Psoas muscle (tissue), 2 donors: ENCODE results near the gene CNNM4.

- PRO-cap, 2 experiments, result no peak in any of the 2 experiments
These were observed 111.8 kb downstream of the THNSL2 start for GRCh38 chr2:88281925-88282424.

- PRO-cap, 2 experiments, result no peak in any of the 2 experiments
These were observed 524 bp upstream of the RPIA start for GRCh38 chr2:88690944-88691354.

GRCh38 chr2:88845761-88846049, 154.2 kb downstream of the RPIA start:
- PRO-cap, 2 experiments, result no peak in any of the 2 experiments

GRCh38 chr2:89010374-89010738, 318.9 kb downstream of the RPIA start:
- PRO-cap, 2 experiments, result no peak in any of the 2 experiments

- PRO-cap, 2 experiments, result no peak in any of the 2 experiments
These were observed 349.0 kb downstream of the RPIA start for GRCh38 chr2:89040433-89040941.

DNA sequence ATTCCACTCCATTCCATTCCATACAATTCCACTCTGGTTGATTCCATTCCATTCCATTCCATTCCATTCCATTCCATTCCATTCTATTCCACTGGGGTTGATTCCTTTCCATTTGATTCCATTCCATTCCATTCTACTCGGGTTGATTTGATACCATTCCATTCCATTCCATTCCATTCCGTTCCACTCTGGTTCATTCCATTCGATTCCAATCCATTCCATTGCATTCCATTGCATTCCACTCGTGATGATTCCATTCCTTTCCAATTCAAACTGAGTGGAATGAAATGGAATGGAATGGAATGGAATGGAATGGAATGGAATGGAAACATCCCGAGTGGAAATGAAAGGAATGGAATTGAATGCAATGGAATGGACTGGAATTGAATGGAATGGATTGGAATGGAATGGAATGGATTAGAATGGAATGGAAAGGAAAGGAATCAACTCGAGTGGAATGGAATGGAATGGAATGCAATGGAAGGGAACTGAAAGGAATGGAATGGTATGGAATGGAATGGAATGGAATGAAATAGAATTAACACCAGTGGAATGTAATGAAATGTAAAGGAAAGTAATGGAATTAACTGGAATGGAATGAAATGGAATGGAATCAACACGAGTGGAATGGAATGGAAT, 1143.6 kb downstream of the RPIA start:
- PRO-cap, 2 experiments, result no peak in any of the 2 experiments

- PRO-cap, 2 experiments, result no peak in any of the 2 experiments
These were observed 1146.3 kb downstream of the RPIA start for GRCh38 chr2:89837641-89838241.

DNA sequence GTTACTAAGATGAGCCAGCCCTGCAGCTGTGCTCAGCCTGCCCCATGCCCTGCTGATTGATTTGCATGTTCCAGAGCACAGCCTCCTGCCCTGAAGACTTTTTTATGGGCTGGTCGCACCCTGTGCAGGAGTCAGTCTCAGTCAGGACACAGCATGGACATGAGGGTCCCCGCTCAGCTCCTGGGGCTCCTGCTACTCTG, 1170.8 kb downstream of the RPIA start:
- PRO-cap, 2 experiments, result no peak in any of the 2 experiments

GRCh38 chr2:94203087-94203580, 384.0 kb upstream of the AQP7B start:
- PRO-cap, 2 experiments, result no peak in any of the 2 experiments

DNA sequence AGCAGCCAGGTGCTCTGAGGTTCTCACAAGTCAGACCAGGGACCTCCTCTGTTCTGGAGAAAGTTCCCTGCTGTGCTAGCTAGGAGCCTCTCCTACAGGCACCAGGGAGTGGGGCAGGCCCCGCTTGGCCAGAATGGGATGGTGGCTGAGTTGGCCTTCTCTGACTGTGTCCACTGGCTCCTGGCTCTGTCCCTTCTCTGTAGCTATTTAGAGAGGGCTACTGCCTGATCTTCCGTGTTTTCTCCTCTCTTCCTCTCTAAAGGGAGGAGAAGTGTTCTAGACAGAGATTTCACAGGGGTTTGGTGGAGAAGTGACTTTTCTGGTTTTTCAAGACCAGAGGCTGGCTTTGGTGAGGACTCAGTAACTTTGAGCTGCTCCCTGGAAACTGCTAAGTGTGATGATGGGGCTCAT, 6.1 kb downstream of the MAL start:
- PRO-cap, 2 experiments, result no peak in any of the 2 experiments

DNA sequence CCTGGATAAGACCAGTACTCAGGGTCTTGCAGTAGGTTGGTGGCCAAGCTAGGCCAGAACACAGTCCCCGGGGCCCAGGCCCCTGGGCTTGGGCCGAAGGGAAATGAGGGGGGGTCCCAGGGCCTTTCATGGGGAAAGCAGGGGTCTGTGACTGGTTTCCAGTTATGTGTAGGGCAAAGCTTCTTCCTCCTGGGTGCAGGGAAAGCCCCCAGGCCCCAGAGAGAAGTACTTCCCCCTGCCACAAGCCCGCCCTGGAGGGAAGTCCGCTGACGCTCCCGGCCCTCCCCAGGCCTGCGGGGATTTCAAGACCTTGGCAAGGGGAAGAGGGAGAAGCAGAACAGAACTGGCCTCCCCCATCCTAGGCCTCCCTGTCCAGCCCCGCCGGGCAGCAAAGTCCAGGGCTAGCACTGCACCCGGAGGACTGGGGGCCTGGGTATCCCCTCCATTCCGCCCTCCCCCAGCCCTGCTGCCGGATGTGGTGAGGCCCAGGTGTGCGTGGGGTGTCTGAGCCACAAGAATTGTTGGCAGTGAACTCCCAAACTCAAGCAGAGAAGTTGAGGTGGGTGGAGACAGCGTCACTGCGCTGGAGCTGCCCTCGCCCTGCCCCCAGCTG, 900 bp upstream of the DUSP2 start:
- PRO-cap, 2 experiments, result no peak in any of the 2 experiments

DNA sequence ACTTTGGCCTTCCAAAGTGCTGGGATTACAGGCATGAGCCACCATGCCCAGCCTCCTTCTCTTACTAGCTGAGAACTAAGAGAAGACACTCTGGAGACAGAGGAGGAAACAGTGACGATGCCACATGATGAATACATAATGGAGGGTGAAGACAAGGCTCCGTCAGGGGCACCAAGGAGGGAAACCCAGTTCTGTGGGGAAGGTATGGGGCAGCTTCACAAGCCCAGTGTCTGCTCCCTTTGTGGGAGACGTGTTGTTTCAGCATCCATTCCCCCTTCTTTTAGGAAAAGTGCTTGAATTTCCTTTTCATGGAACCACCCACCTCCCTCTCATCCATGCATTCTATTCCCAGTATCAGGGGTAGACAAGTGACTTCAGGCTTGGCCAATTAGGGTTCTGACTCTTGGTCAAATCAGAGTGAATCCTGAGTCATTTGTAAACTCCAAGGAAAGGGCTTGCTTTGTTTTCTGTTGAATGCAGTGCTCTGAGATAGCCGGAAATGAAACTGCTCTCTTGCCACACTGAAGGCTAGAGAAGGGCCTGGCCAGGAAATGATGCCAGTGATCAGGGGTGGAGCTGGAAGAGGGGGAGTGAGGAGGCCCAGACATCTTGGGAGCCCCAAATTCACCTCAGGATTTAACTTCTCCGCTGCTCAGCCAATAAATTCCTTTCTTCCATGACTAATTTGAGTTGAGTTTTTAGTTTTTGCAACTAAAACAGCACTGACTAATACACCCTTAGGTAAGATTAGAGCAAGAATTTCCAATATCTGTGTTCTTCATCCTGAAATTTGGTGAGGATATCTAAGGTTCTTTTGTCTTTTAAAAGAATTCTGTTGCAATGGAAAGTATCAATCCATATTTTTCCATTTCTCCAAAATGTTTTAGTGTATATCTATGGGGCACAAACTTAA, 23.6 kb downstream of the TMEM127 start:
- PRO-cap, 2 experiments, result peak in 1 of 2 experiments; most common minus-strand start position 501 of the sequence (in 1)

- PRO-cap, 2 experiments, result no peak in any of the 2 experiments
These were observed 895 bp downstream of the ITPRIPL1 start for GRCh38 chr2:96326015-96326409.

- PRO-cap, 2 experiments, result peak in 2 of 2 experiments; most common plus-strand start chr2:96486271 (in 2); most common minus-strand start chr2:96486085 (in 2)
These were observed 19.2 kb downstream of the NEURL3 start for GRCh38 chr2:96485709-96486689.

DNA sequence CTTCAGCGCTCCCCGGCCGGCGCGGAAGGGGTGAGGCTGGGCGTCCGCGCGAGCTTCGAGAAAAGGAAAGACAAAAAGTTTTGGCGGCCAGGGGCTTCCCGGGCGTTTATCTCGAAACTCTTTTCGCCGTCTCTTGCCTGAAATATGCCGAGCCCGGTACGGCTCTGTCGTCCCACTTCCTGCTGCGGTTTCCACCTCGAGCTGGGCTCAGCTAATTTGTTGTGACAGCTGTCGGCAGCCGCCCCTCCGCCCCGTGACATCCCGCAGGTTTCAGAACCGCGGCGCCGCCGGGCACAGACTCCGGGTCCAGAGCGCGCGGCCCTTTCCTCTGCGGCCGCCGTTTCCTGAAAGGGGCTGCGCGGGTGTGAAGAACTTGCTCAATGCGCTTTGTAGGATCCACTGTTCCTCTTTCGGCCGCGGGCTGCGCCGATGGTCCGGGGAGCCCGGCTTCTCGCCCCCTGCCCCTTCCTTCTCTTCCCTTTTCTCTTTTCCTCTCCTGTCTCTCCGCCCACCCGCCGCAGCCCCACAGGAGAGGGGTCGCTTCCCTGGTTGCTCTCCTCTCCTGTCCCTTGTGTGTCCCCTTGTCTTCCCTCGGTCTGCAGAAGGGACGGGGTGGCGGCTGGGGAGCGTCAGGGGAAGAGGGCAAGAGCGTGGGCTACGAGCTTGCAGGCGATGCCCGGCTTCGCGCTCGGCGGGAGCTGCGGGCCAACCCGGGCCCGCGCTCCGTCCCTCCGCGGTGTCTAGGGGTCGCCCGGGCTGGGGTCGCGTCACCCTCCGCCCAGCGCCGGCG, 649 bp downstream of the ARID5A start:
- PRO-cap, 2 experiments, result peak in 2 of 2 experiments; most common plus-strand start position 273 of the sequence (in 2); most common minus-strand start position 146 of the sequence (in 1)

GRCh38 chr2:96706969-96707259, 33.0 kb downstream of the LMAN2L start:
- PRO-cap, 2 experiments, result no peak in any of the 2 experiments

DNA sequence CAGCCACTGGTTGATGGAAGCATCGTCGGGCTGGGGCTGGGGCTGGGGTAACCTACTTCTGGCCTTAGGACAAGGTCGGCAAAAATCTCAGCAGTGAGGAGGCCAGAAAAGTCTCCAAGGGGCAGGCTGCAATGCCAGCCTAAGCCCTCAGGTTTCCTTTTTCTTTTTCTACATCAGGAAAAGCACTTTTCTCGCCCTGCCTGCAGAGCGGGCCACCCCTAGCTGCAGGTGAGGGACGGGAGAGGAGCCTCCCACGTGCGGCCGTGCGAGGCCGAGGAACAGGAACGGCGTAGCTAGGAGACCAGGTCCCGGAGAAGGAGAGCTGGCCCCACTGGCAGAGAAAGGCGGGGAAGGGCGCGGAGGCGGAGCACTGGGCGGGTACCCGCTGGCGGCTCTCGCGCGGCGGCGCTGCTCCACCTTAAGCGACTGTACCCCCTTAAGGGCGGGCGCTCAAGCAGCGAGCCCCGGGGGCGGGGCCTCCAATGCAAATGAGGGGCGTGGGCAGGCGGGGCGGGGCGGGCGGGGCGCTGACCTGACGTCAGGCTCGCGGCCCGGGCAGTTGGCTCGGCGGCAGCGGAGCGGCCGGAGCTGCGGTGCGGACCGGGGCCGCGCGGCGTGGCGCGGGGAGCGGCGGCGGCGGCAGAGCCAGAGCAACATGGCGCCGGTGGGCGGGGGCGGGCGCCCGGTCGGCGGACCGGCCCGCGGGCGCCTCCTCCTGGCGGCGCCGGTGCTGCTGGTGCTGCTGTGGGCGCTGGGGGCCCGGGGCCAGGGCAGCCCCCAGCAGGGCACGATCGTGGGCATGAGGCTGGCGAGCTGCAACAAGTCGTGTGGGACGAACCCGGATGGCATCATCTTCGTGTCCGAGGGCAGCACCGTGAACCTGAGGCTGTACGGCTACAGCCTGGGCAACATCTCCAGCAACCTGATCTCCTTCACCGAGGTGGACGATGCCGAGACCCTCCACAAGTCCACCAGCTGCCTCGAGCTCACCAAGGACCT, at the start of gene CNNM4:
Gene CNNM4, plus strand, starts transcription at position 558 of the 999 bp plus-strand sequence.
- PRO-cap, 2 experiments, result peak in 2 of 2 experiments; most common plus-strand start position 558 of the sequence (in 2); most common minus-strand start position 314 of the sequence (in 1)

- PRO-cap, 2 experiments, result no peak in any of the 2 experiments
These were observed 6.1 kb downstream of the CNNM4 start for GRCh38 chr2:96766778-96767129.

DNA sequence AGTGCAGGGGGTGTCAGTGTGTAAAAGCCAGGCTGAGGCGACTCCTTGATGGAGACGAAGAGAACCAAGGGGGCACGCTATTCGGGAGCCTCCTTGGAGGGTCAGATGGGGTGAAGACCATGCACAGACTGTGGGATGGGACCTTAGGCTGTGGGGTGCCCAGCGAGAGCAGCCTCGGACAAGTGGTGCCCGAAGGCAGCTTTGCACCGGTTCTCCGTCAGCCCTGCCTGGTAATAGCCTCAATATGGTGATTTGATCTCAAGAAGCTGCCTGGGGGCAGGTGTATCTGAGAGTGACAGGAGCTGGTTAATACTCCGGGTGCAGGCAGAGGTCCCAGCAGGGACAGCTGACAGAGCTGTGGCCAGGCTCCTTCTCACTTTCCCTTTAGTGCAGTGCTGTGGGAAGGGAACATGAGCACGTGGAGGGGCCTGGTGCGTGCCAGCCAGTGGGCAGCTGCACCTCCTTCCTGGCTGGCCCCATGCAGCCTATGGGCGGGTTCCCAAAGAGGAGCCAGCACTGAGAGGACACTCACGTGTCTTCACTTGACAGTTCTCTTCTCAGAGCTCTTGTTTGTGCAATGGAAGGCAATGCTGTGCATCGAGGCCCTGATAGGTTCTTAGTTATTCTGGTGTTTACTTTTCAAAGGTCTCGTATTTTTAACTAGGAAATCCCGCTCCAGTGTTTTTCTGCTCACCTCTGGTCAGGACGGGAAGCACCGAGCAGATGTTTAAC, 9.1 kb downstream of the CNNM4 start:
- PRO-cap, 2 experiments, result no peak in any of the 2 experiments

- PRO-cap, 2 experiments, result no peak in any of the 2 experiments
These were observed 2.3 kb downstream of the SEMA4C start for GRCh38 chr2:96867460-96868093.